ENCODE measurements around a stretch of chr21.

DNA sequence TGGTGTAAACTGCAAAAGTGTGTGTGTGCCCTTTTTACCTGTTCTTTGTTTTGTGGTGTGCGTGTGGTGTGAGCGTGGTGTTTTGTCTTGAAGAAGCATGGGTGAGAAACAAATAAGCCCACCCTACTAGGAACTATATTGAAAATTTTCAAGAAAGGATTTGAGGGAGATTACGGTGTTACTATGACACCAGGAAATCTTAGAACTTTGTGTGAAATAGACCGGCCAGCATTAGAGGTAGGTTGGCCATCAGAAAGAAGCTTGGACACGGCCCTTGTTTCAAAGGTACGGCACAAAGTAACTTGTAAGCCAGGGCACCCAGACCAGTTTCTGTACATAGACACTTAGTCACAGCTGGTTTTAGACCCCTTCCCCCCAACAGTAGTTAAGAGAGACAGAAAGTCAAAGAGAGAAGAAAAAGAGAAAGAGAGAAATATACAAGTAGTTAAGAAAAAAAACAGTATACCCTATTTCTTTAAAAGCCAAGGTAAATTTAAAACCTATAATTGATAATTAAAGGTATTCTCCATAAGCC, 7.6 kb upstream of the ERVH48-1 start:
- PRO-cap, 2 experiments: no peak in any of the 2 experiments
- RAMPAGE, long total RNA, 4 experiments: no peak in any of the 4 experiments

DNA sequence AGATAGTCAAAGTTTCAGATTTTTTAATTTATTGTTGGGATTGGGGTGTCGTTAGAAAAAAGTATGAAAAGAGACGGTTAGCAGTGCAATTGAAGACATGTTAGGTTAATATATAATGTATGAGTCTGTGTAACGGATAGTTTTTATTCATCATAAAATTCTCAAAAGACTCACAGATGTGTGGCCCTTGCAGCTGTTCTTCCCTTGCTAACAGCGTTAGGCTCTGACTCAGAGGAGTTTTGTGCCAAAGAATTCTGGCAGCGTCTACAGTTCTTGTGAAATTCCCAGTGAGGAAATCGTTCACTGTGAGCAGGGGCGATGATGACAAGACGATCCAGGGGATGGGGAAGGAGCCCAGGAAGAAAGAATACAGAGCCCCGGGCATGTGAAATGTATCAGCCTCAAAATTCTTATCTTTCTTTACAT, 14.6 kb upstream of the ERVH48-1 start:
- PRO-cap, 2 experiments: no peak in any of the 2 experiments
- RAMPAGE, long total RNA, 4 experiments: no peak in any of the 4 experiments

DNA sequence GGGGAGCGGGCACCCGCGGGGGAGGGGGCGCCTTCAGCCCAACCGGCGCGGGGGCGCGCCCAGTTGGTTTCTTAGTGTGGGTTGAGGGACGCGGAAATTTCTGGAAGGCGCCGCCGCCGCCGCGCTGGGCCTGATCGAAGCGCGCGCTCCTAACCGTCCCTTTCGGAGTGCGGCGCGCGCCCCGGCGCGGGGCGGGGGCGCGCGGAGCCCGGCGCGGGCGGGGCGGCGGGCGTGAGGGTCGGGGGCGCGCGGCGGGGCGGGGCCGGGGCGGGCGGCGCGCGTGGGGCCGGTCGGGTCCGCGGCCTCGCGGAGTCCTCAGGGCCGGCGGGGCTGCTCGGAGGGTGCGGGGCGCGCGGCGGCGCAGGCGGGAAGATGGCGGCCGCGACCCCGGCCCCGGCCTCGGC, 500 bp downstream of the PKNOX1 start:
- PRO-cap, 2 experiments: peak in 2 of 2 experiments; most common plus-strand start position 318 of the sequence (in 2); most common minus-strand start position 164 of the sequence (in 1)
- RAMPAGE, long total RNA, 4 experiments: no peak in any of the 4 experiments

DNA sequence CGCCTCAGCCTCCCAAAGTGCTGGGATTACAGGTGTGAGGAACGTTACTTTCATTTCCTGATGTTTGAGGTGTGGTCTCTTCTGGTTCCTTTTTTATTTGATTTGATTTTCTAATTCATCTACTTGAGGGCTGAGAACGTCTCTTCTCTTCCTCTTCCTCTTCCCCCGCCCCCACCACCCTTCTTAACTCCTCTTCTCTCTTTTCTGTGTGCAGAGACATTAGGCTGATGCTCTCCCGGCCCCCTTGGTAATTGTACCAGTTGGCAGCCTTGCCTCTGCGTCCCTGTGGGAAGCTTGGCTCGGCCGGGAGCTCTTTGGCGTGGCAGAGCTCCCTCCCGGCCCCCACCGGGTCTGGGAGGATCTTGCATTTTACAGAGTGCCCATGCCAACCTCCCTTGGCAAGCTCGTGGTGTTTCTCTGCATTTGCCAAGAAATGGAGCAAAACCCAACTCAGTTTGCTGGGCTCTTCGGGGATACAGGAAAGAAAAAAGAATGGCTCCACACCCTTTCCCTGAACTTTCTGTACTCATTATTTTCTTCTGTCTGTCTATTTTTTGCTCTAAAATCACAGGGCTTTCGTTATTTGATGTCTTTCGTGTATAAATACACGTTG, 20.0 kb downstream of the CRYAA start:
- PRO-cap, 2 experiments: no peak in any of the 2 experiments
- RAMPAGE, long total RNA, 4 experiments: no peak in any of the 4 experiments

- PRO-cap, 2 experiments: no peak in any of the 2 experiments
- RAMPAGE, long total RNA, 4 experiments: no peak in any of the 4 experiments
Observed at GRCh38 chr21:43210780-43211085, 41.9 kb downstream of the CRYAA start.

GRCh38 chr21:43270526-43271236, 101.9 kb downstream of the CRYAA start:
- PRO-cap, 2 experiments: no peak in any of the 2 experiments
- RAMPAGE, long total RNA, 4 experiments: no peak in any of the 4 experiments

GRCh38 chr21:43273635-43274378, 105.0 kb downstream of the CRYAA start:
- PRO-cap, 2 experiments: no peak in any of the 2 experiments
- RAMPAGE, long total RNA, 4 experiments: no peak in any of the 4 experiments

- PRO-cap, 2 experiments: peak in 1 of 2 experiments; most common plus-strand start chr21:43344719 (in 1)
- RAMPAGE, long total RNA, 4 experiments: no peak in any of the 4 experiments
Observed at GRCh38 chr21:43344018-43344884, 82.7 kb downstream of the SIK1 start.

DNA sequence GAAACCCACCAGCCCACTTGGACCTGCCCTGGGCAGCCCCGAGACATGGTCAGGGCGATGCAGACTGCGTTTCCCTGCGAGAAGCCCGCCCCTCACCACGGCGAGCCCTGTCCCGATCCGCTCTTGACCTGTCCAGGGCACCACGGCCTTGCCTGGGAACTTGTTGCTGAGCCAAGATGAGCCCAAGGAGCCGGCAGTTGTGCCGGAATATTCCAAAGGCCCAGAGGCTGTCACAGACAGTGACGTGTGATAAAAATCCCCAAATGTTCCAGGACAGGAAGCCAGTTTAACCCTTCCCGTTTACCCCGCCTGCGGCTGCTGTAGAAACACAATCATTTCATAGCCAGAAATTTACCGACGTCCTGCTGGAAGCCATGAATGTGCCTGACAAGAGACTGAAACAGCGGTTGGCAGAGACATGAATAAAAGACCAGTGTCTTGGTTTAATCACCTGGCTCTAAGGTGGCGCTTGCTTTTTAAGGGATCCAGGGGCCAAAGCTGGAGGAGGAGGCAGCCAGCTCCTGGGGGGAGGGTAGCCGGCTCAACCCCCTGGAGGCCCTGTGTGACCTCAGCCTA, 78.0 kb downstream of the SIK1 start:
- PRO-cap, 2 experiments: peak in 1 of 2 experiments; most common plus-strand start position 346 of the sequence (in 1); most common minus-strand start position 150 of the sequence (in 1)
- RAMPAGE, long total RNA, 4 experiments: no peak in any of the 4 experiments

- PRO-cap, 2 experiments: no peak in any of the 2 experiments
- RAMPAGE, long total RNA, 4 experiments: no peak in any of the 4 experiments
Observed at GRCh38 chr21:43644571-43645064, 14.7 kb downstream of the HSF2BP start.

- PRO-cap, 2 experiments: no peak in any of the 2 experiments
- RAMPAGE, long total RNA, 4 experiments: no peak in any of the 4 experiments
Observed at GRCh38 chr21:43676472-43677039, 17.2 kb downstream of the RRP1B start.

- PRO-cap, 2 experiments: no peak in any of the 2 experiments
- RAMPAGE, long total RNA, 4 experiments: no peak in any of the 4 experiments
Observed at GRCh38 chr21:43711926-43712900, 6.7 kb upstream of the PDXK start.

- PRO-cap, 2 experiments: peak in 2 of 2 experiments; most common plus-strand start chr21:43728716 (in 2); most common minus-strand start chr21:43728530 (in 2)
- RAMPAGE, long total RNA, 4 experiments: no peak in any of the 4 experiments
Observed at GRCh38 chr21:43728129-43729113, 9.5 kb downstream of the PDXK start.

- PRO-cap, 2 experiments: no peak in any of the 2 experiments
- RAMPAGE, long total RNA, 4 experiments: no peak in any of the 4 experiments
Observed at GRCh38 chr21:43731310-43732125, 12.6 kb downstream of the PDXK start.

GRCh38 chr21:43741230-43741835, 22.4 kb downstream of the PDXK start:
- PRO-cap, 2 experiments: no peak in any of the 2 experiments
- RAMPAGE, long total RNA, 4 experiments: no peak in any of the 4 experiments

- PRO-cap, 2 experiments: no peak in any of the 2 experiments
- RAMPAGE, long total RNA, 4 experiments: no peak in any of the 4 experiments
Observed at GRCh38 chr21:43755594-43756391, 20.3 kb downstream of the CSTB start.

DNA sequence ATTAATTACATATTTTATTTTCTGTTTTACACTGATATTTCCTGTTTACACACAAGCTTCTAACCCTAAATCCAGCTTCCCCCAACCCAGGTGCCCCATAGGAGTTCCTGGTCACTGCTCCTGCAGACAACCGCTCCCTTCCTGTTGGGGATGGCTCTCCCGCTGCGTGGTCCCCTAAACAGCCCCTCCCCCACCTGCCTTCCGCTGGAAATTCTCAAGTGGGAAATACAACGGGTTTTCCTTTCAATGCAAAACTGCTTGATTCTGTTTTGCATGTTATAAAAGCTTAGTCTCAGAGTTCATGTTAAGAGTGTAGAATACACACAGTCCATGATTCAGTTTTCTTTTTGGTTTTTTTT, 3.6 kb downstream of the CSTB start:
- PRO-cap, 2 experiments: no peak in any of the 2 experiments
- RAMPAGE, long total RNA, 4 experiments: no peak in any of the 4 experiments

- PRO-cap, 2 experiments: no peak in any of the 2 experiments
- RAMPAGE, long total RNA, 4 experiments: no peak in any of the 4 experiments
Observed at GRCh38 chr21:43815314-43815845, 26.0 kb downstream of the RRP1 start.

DNA sequence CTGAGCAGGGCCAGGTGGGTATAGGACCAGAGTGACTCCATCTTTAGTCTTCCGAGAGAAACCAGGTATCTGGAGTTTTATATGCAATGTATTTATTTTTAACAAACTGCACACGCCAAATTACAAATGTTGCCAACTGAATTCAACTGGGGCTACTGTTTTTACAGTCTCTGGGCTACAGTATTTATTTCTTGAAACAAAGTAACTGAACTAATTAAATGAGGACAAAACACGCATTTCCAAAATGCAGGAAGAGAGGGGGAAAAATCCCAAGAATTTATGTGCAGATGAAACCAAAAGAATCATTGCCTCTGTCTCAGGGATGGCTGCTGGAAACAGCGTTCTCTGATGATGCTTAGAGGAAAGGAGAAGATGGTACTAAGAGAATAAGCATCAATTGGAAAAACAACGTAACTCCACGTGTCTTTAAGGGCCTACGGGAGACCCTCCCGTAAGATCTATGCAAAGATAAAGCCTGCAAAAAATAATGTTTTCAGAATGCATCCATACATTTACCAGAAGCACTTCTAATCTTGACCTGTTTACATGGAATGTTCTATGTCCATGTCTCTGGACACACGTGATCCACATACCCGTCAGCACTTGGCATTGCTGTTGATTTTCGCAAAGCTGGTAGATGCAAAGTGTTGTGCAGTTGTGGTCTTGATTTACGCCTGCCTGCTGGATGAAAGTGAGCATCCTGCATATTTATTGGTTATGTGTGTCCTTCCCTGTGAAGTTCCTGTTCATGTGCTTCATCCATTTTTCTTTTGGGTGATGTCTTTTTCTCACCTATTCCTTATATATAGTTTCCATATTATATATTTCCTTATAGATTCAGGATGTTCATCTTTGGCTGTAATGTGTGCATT, 6.2 kb downstream of the AGPAT3 start:
- PRO-cap, 2 experiments: no peak in any of the 2 experiments
- RAMPAGE, long total RNA, 4 experiments: no peak in any of the 4 experiments

- PRO-cap, 2 experiments: no peak in any of the 2 experiments
- RAMPAGE, long total RNA, 4 experiments: no peak in any of the 4 experiments
Observed at GRCh38 chr21:43880012-43880521, 15.0 kb downstream of the AGPAT3 start.